ENCODE measurements around a stretch of chr7.

GRCh38 chr7:12556038-12556385, 14.5 kb upstream of the SCIN start:
- PRO-cap = no peak

- PRO-cap = bidirectional peak, plus-strand start at chr7:12715965, minus-strand start at chr7:12715858
Measured at GRCh38 chr7:12715205-12716335, 28.1 kb downstream of the ARL4A start.

- PRO-cap = no peak
Measured at GRCh38 chr7:12839634-12840165, 152.3 kb downstream of the ARL4A start.

DNA sequence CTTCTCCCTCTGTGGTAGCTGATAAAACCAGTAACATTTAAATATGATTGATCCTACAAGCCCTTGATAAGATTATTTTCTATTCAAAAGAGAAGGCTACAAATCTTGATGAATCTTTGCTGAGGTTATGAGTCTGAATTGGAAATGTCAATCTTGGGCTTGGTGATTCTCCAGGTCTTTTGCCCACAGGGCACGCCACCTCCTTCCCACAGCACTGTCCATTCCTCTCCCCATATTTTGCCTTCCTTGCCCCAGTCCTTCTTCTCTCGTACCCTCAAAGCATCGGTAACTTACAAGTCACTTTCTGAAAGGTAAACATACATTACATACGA, 241.2 kb downstream of the ARL4A start:
- PRO-cap = no peak

GRCh38 chr7:16066945-16067489, 354.3 kb downstream of the CRPPA start:
- PRO-cap = no peak

DNA sequence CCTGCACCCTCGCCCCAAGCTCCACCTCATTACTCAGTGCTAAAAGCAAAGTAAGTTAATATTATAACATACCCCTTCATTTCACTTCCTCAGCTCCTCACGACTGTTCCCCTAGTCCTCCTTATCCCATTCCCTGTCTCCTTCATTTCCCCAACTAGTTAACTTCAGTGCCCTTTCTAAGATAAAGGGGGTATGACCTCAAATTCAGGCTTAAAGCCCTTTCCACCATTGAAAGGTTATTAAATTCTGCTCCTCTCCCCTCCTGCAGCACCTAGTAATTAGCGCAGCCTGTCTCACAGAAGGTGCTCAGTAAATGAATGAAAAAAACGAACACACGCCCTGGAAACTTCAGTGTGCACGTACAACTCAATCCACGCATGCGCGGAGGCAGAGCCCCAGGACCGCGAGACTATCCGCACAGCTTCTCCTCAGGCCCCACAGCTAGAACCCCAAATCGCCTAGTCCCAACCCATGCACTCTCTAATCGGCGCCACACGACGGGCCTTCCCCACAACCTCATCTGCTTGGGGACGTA, 956 bp downstream of the CRPPA start:
- PRO-cap = bidirectional peak, plus-strand start at position 390 of the sequence, minus-strand start at position 302 of the sequence

DNA sequence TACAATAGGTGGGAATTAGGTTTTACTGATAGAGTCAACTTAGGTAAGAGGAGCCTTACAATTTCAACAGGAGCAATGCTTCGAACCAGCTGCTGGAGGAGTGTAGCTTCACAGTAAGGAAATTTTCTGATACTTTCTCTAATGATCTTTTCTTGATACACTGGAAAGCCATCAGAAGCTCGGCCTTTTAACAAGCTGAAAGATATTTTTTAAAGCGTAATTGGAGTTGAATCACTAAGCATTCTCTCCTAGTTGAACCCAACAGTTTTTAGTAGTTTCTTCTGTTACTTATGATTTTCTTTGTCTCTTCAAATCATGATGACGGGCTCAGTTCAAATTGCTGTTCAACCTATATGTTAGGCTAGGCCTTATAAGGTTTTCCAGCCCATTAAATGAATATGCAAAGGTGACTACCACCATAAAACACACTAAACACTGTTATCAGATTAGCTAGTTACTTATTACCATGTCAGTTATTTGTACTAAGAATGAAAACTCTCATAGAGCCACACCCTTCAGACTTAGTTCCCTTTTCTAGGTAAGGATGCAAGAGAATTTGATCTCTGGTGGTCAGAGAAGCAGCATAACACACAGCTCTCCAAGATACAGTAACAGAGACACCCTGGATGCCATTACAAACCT, 35.9 kb downstream of the ANKMY2 start:
- PRO-cap = no peak

DNA sequence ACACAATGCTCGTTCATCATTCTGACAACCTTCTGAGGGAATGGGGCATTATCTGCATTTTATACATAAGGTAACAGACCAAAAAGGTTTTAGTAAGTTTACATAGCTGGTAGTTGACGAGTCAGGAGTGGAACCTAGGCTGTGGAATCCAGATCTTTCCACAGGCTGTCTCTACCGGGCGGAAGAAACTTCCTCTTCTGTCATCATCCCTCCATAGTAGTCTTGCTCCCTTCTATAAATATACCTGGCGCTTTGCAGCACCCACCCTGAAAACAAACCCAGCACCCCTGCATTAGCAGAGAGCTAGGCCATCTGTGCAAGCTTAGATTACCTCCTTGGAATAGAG, 1.3 kb downstream of the TSPAN13 start:
- PRO-cap = bidirectional peak, plus-strand start at position 119 of the sequence, minus-strand start at position 34 of the sequence

DNA sequence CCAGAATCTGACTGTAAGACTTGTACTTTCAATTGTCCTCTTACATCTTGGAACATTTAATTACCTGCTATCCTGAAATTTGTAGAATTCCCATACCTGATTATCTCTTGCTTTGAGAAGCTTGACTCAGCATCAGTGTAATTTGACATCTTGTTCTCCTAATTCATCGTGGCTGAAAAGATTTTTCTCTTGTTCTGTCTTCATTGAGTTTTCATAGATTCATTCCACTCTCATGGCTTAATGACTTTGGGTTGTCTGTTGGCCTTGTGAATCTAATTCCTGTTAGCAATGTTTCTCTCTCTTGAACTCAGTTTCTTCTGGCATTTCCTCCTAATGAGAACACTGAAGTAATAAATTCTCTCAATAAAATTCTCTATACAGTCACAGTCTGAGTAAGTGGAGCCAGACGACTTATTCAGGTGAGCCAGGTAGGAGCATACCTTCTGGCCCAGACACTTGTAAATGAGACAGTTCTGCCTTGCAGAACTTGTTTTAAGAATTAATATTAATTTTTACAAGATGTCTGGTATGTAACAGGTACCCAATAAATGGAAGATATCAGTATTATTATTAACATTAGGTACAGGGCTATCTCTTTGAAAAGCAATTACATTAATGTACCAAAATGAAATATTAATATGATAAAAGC, 28.5 kb upstream of the AGR2 start:
- PRO-cap = no peak

DNA sequence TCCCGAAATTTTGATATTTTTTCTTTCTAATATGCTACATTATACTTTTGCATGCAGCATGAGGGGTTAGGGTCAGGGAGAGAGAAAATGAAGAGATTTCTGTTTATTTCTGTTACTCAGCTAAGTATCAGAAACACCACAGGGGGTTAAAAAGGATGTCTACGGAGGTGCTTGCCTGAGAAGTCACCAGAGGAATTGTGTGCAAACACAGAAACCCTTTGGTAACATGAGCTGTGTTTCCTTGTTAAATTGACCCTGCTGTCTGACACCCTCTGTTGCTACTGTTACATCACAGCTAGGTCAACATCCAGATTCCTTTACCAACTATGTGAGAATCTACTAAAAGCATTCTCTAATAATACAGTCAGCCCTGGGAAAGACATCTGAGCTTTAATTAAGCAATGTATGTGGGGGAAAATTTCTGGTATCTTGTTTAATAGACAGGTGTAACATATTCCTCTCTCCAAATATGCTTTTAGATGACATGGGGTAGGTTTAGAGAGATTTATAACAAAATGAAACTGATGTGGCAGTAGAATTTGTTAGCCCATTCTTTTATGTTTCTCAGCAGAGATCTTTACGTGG, 168.1 kb upstream of the AHR start:
- PRO-cap = no peak

DNA sequence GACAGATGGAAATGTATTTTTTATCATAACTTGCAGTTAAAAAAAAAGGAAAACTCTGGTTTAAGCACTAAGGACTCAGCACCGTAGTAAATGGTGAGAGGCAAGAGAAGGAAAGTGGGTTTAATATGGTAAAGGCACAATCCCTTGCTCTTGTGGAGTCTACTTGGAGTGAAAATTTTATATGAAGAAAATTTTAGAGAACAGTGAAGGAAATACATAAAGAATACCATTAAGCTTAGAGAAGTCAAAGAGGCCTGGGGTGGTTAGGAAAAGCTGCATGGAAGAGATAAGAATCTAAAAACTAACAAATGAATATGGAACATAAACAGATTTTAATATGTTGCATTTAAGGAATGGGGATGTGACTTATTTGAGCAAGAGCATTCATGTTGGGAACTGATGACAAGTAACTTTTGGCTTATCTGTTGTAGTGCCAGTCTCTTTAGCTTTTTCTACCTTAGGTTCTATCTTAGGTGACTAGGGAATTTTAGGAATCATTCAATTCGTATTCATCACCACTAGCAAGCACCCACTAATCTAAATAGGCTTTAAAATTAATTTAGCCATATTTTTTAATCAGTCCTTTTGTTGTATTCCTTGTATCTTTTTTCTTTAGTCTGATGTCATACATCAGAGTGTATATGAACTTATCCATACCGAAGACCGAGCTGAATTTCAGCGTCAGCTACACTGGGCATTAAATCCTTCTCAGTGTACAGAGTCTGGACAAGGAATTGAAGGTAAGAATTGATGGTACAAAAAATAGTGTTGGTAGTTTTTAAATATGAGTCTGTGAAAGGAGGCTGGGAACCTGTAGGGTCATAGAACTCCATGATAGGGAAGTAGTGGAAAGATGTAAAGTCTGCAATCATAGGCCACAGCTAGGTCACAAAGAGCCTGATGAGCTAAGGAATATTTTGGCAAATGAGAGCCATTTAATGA, 31.2 kb downstream of the AHR start:
- PRO-cap = no peak

GRCh38 chr7:17369670-17370121, 71.2 kb downstream of the AHR start:
- PRO-cap = no peak

GRCh38 chr7:17921038-17921876, 19.0 kb downstream of the SNX13 start:
- PRO-cap = no peak

DNA sequence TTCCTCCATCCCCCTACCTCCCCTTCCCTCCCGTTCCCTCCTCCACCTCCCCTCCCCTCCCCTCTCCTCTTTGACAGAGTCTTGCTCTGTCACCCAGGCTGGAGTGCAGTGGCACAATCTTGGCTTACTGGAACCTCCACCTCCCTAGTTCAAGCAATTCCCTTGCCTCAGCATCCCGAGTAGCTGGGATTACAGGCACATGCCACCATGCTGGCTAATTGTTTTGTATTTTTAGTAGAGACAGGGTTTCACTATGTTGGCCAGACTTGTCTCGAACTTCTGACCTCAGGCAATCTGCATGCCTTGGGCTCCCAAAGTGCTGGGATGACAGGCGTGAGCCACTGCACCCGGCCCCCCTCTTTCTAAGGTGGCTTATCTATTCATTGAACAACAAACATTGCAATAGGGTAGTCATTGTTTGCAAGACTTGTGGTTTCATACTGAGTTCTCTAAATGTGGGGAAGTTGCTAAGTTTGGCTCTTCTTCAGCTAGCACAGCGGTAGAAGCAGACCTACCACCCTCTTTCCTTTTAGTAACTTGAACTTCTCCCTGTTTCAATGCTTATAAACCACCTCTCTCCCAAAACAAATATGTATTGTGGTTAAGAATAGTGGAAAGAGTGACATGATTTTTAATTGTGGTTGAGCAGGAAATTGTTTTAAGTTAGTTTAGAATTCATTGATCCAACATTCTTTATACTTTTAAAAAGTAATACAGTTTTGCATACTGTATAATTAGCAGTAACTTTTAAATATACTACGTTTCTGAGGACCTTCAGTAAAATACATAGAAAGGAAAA, 150.6 kb upstream of the PRPS1L1 start:
- PRO-cap = no peak

DNA sequence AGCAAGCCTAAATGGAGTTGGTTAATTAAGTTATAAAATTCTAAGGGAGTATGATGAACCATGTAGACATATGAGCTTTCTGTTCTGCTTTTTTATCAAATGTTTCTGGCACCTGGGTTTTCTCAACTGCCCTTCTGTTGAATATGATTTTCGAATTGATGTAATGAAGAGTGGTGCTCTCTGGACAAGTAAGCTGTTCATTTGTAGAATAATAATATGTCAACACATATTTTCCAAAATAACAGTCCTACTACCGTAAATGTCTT, 24.8 kb downstream of the HDAC9 start:
- PRO-cap = no peak

DNA sequence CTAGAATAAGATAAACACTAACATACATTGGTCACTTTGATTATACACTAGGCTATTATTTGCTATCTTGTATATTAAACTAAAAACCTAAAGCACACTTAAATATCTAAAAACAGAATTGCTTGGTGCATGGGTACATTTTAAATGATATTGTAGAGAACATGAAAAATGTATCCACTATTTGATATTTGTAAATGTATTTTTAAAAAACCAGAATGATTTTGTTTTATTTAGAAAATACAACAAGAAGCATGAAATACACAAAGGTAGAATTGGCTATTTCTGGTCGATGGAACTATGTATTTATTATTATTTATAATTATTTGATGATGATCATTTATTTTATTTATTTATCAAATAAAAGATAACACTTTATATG, 189.0 kb downstream of the TWIST1 start:
- PRO-cap = no peak

DNA sequence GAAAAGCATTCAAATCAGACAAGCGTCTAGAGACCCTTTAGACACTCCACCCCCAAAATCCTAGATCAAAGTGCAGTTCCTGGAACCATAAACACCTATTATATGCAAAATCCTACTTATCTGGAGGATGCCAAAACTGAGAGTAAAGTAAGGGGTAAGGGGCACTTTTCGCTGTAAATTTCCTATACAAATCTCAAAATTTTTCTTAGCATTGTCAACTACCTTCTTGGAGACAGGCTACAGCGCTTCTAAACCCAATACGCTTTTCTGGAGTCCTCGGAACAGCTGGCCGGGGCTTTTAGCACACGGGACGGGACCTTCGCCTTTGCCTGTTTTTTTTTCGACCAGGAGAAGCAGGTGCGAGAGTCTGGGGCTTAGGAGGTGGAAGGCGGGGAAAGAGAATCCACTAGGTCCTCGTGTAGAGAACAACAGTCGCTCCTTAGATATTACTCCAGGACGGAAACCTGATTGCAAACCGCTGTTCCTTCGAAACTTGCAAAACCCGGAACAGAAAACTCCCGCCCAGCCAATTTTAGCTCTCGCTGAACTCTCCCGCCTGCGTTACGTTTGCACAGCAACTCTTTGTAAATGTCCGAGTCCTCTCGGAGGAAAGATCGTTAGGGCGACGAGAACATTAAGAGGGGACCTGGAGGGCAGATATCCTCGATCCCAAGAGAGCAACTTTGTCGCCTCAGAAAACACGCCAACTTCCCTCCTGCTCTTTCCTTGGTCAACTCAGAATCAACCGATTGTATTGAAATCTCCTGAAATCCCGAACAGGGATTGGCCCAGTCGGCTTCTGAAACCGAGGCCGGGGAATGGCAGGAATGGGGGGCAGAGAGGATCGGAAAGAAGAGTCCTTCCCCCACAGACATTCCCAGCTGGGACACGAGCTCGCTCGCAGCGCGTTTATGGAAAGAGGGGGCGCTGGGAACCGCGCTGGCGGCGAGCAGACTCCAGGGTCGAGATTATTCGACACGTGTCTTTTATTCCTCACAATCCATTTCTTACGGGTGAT, 10.1 kb downstream of the TWIST1 start:
- PRO-cap = no peak

- PRO-cap = no peak
Measured at GRCh38 chr7:20107567-20108065, 109.6 kb downstream of the MACC1 start.

DNA sequence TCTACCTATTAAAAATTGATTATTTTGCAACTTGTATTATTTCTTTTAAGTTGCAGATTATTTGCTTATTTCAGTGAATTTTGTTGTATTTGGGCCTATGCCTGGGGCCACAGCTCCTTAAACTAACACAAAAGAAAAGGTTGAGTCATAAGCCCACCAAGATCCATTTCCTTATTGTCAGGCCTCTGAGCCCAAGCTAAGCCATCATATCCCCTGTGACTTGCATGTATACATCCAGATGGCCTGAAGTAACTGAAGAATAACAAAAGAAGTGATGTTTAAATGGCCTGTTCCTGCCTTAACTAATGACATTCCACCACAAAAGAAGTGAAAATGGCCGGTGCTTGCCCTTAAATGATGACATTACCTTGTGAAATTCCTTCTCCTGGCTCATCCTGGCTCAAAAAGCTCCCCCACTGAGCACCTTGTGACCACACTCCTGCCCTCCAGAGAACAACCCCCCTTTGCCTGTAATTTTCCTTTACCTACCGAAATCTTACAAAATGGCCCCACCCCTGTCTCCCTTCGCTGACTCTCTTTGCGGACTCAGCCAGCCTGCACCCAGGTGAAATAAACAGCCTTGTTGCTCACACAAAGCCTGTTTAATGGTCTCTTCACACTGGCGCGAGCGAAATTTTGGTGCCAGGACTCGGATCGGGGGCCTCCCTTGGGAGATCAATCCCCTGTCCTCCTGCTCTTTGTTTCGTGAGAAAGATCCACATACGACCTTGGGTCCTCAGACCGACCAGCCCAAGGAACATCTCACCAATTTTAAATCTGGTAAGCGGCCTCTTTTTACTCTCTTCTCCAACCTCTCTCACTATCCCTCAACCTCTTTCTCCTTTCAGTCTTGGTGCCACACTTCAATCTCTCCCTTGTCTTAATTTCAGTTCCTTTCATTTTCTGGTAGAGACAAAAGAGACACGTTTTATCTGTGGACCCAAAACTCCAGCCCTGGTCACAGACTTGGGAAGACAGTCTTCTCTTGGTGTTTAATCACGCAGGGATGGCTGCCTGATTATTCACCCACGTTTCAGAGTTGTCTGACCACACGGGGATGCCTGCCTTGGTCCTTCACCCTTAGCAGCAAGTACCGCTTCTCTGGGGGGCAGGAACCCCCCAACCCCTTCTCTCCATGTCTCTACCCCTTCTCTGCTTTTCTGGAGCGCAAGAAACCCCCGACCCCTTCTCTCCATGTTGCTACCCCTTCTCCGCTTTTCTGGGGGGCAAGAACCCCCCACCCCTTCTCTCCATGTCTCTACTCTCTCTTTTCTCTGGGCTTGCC, 96.2 kb downstream of the MACC1 start:
- PRO-cap = no peak

DNA sequence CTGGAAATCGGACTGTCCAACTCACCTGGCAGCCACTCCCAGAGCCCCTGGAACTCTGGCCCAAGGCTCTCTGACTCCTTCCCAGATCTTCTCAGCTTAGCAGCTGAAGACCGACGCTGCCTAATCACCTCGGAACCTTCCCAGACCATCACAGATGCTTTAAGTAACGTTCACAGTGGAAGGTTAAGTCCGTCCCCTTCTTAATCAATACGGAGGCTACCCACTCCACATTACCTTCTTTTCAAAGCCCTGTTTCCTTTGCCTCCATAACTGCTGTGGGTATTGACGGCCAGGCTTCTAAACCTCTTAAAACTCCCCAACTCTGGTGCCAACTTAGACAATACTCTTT, 94.2 kb downstream of the MACC1 start:
- PRO-cap = no peak

All from left lung (tissue), 1 donor.